Hematopoietic multipotent progenitor cell (in vitro differentiated cells): ENCODE measurements around the genes LTF and SCAP.

DNA sequence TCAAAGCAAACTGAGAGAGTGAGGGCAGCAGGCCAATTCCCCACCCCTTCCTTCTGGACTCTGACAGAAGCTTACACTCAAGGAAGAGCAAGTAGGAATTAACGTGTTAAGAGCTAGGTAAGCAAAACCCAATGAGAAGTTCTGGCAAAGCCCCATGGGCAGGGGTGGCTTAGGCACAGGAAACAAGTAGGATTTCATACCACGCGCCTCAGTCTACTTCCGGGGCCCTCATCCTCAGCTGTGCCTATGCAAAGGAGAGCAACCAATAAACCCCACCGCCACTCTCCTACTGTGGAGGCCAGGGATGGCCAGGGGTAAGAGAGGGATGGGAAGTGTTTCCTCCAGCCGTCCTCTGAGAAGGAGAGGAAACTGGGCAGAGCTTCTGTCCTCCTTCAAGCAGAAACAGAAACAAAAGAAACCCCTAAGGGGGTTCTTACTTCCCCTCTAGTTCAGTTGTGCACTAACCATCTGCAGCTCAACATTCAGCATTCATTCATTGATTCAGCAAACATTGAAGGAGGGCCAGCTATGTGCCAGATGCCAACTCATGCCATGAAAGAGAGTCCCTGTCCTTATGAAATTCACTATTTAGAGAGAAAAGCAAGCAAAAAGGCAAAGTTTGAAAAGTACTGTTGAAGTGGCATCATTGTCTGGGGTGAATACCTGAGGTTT is 12.7 kb downstream of the CCR5 start:
- CAGE, long polyA plus RNA = no peak

- CAGE, long polyA plus RNA = no peak
These were observed at the start of gene LTF for GRCh38 chr3:46464730-46465340. LTF (minus strand) TSS chr3:46464905.

- CAGE, long polyA plus RNA = no peak
These were observed 6.8 kb upstream of the RTP3 start for GRCh38 chr3:46490713-46491667.

DNA sequence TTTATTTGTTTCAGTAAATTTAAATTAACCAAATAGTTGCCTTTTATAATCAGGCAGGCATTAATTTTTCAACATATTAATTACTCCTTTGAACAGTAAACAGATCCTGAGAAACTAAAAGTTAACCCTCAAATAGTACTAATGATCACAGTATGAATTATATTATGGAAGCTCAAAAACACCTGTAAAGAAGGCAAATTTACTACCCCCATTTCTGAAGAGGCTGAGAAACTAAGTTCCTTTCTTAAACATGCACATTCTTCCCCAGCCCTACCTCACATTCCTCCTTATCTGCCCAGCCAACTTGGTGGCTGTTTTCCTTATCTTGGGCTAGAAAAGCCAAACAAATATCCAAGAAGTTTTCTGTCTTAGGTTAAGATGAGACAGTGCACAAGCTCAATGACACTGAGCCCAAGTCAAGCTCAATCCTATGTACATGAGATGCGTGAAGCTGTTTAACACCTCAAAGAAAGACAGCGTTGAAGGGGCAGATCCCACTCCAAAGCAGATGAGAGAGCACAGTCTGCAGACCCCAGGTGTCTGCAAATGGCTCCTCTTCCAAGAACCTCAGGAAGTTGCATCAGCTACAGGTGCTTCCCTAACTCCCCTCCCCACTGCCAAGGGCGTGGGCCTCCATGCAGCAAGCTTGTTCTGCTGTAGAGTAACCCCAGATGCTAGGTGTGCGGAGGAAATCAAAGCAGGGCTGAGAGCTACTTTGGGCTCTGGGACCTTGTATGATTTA is 16.7 kb downstream of the LRRC2 start:
- CAGE, long polyA plus RNA = no peak

GRCh38 chr3:46812432-46812918 is 50.8 kb downstream of the MYL3 start:
- CAGE, long polyA plus RNA = no peak

- CAGE, long polyA plus RNA = no peak
These were observed 1.9 kb upstream of the MYL3 start for GRCh38 chr3:46864979-46865663.

DNA sequence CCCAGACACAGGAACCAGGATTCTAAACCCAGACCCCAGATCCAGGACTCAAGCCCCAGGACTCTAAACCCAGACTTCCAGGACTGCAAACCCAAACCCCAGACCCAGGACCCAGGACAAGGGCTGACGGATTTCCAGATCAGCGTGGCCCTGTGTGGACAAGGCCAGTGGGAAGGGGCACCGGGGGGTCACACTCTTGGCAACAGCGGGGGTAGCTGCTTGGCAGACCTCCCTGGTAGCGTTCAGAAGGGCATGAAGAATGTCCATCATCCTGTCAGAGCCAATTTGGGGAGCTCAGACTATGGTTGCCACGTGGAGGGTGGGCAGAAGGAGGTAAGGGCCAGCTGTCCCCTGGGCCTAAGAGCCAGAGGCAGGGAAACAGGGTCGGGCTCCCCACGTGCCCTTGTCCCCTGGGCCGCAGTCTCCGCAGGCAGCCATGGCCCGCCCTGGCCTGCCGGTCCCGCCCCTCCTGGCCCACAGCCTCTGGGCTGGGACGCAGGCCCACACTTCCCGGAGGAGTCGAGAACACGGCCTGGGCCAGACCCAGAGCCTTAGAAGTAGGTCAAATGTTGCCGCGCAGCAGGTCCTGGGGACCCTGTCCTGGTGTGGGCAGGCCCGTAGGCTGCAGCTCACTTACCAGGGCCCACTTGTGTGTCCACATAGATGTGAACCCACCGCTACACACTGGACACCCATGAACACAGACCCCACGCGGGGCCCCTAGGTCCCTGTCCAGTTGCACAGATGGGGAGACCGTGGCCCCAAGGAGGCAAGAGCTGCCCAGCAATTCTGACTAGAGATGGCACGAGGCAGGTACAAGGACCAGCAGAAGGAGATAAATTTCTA is 4.2 kb upstream of the MYL3 start:
- CAGE, long polyA plus RNA = no peak

DNA sequence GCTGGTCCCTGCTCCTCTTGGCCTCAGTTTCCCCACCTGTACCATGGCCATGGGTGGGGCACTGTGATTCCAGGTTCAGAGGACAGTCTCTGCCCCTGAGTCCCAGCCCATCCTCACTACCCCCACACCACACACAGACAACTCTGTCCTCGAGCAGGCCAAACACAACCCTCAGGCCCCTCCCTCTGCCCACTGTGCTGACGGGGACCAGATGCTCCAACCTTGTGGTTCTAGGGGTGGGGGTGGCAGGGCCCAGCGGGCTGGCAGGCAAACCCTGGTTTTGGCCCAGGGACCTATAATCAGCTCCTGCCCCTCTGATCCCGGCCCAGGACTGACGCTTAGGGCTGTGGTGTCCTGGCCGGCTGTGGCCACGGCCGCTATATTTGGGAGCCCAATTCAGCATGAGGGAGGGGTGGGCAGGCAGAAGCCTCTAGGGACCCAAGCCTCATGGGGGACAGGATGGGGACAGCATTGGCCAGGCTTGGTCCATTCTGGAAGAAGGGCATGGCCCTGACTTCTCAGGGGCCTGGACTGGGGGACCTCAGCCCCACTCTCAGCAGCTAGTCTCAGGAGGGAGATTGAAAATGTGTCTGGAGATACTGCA is 5.1 kb upstream of the MYL3 start:
- CAGE, long polyA plus RNA = no peak

GRCh38 chr3:46926745-46927918 is 49.4 kb downstream of the CCDC12 start:
- CAGE, long polyA plus RNA = no peak

DNA sequence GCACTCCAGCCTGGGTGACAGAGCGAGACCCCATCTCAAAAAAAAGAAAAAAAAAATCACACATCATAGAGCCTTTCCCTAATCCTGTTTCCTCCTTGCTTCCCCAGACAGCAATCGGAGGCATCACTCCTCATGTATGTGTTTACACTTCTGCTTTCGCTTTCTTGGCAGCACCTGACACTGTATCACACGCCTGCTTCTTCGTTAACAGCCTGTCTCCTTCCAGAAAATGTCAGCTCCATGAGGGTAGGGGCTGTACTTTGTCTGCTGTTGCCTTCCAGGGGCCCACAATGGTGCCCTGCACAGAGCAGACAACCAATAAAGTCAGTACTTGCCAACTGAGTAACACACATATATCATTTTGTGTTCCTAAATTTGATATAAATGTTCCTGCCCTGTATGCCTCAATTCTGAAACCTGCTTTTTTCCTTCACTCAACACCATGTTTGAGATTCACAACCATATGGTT is 37.7 kb downstream of the CCDC12 start:
- CAGE, long polyA plus RNA = no peak

DNA sequence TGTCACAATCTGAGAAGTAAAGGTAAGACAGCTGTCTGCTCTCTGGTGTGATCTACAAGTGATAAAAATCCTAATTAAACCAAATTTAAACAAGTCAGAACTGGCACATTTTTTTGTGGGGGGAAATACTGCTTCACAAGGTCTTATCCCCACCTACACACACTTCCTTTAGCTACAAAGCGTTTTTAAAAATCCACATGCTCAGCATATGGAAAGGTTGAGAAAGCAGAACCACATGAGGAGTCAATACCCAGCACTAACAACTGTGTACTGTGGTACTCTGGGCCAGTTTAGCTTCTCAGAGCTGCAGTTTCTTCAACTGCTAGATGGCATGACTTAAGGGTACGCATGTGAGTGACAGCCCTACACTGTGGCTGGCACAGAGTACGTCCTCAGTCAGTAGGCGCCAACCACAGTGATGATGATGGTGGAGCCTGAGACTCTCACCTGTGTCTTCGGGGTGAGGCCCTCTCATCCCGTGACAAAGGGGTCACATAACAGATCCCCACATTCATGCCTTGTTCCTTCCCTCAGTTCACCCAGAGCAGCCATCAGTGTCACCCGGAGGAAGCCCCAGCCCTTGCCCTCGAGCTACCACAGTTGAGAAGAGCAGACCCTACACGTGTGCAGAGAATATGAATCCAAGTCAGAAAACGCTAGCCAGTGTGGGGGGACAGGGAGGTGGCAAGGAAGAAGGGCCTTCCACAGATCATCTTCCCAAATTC is 17.4 kb downstream of the CCDC12 start:
- CAGE, long polyA plus RNA = no peak

GRCh38 chr3:46997184-46998301 is 18.1 kb downstream of the NBEAL2 start:
- CAGE, long polyA plus RNA = no peak

DNA sequence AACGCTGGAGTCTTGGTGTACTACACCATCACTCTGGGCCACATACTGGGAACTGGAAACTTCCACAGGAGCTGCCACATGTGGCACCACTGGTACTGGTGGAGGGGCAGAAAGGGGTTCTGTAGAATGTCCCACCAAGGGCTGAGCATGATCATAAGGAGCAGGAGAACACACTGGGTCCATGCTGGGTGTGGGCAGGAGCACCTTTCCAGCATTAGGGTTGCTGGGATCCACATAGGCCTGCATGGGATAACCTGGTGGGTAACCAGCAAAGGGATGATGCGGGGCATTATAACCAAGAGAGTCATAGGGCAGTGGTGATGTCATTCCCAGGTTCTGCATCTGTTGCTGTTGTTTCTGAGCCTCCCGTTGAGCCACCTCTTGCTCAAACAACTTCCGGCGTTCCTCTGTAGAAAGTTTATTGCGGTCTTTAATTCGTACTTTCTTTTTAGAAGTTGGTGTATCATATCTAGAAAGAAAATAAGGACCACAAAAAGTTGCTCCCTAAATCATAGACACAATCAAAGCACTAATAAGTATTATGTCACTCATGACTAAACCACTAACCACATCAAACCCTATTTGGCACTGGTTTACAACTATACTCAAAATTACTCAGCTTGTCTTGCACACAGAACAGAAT is 77.7 kb downstream of the NBEAL2 start:
- CAGE, long polyA plus RNA = no peak

DNA sequence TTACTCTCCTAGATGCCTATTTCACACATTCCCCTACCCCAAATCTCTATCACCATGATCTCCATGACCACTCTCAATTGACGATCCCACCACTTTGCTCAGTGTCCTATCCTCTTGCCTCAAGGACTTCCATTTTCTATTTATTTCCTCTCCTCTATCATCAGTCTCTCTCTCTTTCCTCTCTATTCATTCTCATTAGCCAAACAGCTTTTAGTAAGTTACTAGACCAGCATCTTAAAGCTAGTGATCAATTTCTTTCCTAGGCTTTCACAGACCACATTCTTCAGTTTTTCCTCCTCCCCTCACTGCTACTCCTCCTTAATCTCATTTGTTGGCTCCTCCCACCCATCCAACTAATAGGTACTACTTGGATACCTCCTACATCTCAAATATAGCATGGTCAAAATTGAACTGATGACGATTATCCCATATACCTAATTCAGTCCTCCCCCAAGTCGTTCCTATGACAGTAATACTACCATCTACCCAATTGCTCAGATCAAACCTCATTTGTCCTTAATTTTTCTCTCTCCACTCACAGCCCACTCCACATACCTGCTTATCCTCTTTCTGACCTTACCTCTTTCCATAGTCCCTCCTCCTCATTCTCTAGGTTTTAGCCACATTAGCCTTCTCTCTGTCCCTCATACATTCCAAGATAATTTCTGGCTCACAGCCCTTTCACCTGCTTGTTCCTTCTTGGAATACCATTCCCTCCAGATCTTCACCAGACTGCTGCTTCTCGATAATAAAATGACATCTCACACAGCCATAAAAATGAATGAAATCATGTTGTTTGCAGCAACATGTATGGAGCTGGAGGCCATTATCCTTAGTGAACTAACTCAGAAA is 28.0 kb downstream of the SETD2 start:
- CAGE, long polyA plus RNA = no peak

DNA sequence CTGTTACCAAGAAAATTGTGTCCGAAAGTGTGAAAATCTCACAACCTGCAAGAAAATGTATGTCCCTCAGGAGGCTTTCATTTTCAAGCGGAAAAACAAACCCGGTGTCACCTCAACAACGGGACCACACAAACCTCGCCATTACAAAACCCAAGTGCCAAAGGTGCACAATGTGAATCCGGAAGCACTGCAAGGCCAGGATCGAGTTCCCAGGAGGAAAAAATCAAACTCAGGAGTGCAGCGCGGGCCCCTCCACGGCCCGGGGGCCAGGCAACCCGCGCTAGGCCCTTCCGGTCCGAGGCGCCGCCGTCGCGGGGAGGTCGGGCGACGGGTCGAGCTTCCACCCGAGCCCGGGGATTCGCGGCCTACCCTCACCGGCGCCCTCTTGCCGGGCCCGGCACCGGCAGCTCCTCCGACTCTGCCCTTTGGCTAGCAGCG is 835 bp downstream of the SETD2 start:
- CAGE, long polyA plus RNA = no peak

- CAGE, long polyA plus RNA = no peak
These were observed 1.3 kb upstream of the PTPN23 start for GRCh38 chr3:47379406-47379959.

- CAGE, long polyA plus RNA = start-site peak on the minus strand at chr3:47475707-47475859, 324 reads
These were observed at the start of gene SCAP for GRCh38 chr3:47475650-47476356. SCAP (minus strand) TSS chr3:47475941.

DNA sequence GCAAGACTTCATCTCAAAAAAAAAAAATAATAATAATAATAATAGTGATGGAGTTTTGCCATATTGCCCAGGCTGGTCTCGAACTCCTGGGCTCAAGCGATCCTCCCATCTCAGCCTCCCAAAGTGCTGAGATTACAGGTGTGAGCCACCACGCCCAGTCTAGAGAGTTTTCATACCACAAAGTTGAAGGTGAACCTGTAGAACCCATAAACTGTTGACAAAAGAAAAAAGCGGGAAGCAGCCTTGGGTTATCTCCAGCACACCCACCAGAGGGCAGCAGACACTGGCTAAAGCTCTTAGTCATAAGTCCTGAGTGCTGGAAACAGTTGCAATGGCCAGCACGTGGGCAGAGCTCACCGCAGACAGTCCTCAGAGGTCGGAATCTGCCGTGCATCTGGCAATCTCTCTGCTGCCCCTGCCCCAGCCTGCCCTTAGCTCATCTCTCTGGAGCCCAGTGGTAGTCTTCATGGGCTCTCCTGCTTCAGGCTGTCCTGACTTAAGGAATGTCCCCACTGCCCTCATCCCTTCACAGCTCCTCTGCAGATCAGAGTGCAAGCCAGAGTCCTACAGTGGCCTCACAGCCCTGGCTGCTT is 8.6 kb upstream of the ELP6 start:
- CAGE, long polyA plus RNA = no peak

DNA sequence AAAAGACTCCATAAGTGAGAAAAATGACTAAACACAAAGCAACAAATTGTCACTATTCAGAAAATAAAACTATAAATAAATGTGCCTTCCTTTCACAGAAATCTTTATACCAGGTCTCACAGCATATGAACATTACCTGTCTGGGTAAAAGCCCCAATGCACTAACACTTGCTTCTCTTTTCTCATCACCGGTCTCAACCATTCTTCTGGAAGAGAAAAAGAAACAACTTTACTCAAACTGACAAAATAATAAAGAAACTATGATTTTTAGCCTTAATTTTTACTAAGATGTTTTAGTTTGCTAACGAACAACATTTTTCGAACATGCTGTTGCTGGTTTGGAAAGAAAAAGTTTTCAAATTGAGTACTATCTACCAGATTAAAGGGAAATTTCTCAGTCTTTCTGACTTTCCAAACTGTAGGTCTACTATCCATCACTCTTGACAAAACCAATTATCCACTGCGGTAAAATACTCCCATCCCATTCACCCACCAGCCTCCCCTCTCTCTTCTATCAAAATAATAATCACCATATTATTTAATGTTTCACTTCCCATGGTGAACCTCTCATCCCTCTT is 61.1 kb downstream of the SMARCC1 start:
- CAGE, long polyA plus RNA = no peak

- CAGE, long polyA plus RNA = no peak
These were observed 36.0 kb downstream of the SMARCC1 start for GRCh38 chr3:47745671-47746191.